K562 (cell line): ENCODE results near the genes OR10H5 and CYP4F2.

GRCh38 chr19:15295162-15295683 lies 37.1 kb downstream of the BRD4 start:
- RAMPAGE, long total RNA: no peak
- RRBS: no CpG with 5 or more reads among the region's 7 CpGs
PRO-cap:
- standard: no peak
- CoPRO, capped RNA only, 2 experiments: no peak in any of the 2 experiments
- CoPRO, capped and uncapped RNA, 2 experiments: no peak in any of the 2 experiments
- CoPRO, uncapped RNA only, 2 experiments: peak in 1 of 2 experiments; most common minus-strand start chr19:15295325 (in 1)
CAGE:
- cytosol, long polyA plus RNA: no peak
- long polyA plus RNA: no peak
- nucleolus, long total RNA: no peak
- nucleus, long polyA plus RNA: no peak

- RAMPAGE, long total RNA: no peak
- RRBS: 95% methylated on average over 1 of the region's 11 CpGs
PRO-cap:
- standard: no peak
- CoPRO, capped RNA only, 2 experiments: no peak in any of the 2 experiments
- CoPRO, capped and uncapped RNA, 2 experiments: no peak in any of the 2 experiments
- CoPRO, uncapped RNA only, 2 experiments: peak in 1 of 2 experiments; most common minus-strand start chr19:15299244 (in 1)
CAGE:
- cytosol, long polyA plus RNA: no peak
- long polyA plus RNA: no peak
- nucleolus, long total RNA: no peak
- nucleus, long polyA plus RNA: no peak
These were observed 33.0 kb downstream of the BRD4 start for GRCh38 chr19:15299072-15300044.

DNA sequence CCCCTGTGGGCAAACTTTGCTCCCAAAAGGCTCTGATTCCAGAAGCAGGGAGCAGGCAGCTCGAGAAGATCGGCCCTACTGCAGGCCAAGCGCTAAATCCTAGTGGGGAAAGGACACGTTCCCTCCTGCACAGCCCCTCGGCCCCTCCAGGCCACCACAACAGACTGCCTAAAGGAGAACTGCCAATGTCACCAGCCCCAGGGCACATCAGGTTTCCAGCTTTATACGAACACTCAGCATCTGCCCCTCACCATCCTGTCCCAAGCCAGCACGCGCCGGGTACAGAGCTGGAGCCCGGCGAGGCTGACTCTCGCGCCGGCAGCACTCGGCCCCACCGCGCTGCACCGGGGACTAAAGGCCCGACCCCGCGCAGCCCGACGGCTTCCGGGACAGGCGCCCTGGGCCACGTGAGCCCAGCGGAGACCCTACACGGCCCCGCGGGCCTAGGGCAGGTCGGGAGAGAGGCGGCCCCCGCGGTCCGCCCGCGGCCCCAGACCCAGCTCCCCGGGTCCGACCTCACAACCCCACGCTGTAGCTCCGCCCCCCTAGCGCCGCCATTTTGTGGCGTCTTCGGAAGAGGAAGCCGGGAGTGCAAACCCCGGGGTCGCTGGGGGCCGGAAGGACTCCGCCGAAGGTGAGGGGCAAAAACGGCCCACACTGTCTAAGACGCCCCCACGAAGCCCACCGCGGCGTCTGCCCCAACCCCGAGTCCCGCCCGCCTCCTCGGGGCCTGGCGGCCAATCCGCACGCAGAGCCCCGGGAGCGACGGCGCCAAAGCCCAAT lies 621 bp downstream of the AKAP8 start:
- RAMPAGE, long total RNA: no peak
- RRBS: 2% methylated on average over 19 of the region's 68 CpGs
PRO-cap:
- standard: bidirectional peak, plus-strand start at position 594 of the sequence, minus-strand start at position 533 of the sequence
- CoPRO, capped RNA only, 2 experiments: peak in 2 of 2 experiments; most common plus-strand start position 589 of the sequence (in 2); most common minus-strand start position 494 of the sequence (in 1)
- CoPRO, capped and uncapped RNA, 2 experiments: peak in 2 of 2 experiments; most common plus-strand start position 589 of the sequence (in 2); most common minus-strand start position 458 of the sequence (in 1)
- CoPRO, uncapped RNA only, 2 experiments: no peak in any of the 2 experiments
CAGE:
- cytosol, long polyA plus RNA: no peak
- long polyA plus RNA: no peak
- nucleolus, long total RNA: no peak
- nucleus, long polyA plus RNA: no peak

DNA sequence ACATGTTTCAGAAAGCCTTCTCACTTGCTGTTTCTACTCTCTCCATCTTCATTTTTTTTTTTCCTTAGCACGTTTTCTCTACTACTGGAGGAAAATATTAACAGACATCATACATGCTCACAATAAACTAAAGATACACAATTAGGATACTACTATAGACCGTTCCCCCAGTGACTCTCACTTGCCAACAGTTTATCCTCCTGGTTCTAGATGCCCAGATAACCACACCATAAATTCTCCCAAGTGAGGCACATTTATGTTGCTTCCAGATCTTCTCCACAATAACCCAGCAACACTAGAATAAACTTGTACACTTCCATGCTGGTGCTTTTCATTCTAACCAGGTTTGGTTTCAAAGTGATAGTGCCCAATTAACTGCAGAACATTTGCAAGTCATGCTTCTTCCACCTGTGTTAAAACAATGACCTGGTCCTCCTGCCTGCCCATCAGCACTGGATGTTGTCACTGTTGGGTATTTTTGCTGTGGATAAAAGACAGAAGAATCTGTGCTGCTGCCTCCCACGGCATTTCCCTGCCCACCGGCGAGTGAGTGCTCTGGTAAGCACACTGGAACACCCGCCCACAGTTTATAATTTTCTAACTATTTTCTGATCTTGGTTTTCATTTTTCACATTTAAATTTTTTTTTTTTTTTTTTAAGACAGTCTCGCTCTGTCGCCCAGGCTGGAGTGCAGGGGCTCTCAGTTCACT lies 2.1 kb upstream of the AKAP8 start:
- RAMPAGE, long total RNA: no peak
- RRBS: no CpG with 5 or more reads among the region's 8 CpGs
PRO-cap:
- standard: no peak
- CoPRO, capped RNA only, 2 experiments: no peak in any of the 2 experiments
- CoPRO, capped and uncapped RNA, 2 experiments: no peak in any of the 2 experiments
- CoPRO, uncapped RNA only, 2 experiments: no peak in any of the 2 experiments
CAGE:
- cytosol, long polyA plus RNA: no peak
- long polyA plus RNA: no peak
- nucleolus, long total RNA: no peak
- nucleus, long polyA plus RNA: no peak

- RAMPAGE, long total RNA: no peak
- RRBS: no CpG with 5 or more reads among the region's 6 CpGs
PRO-cap:
- standard: no peak
- CoPRO, capped RNA only, 2 experiments: no peak in any of the 2 experiments
- CoPRO, capped and uncapped RNA, 2 experiments: no peak in any of the 2 experiments
- CoPRO, uncapped RNA only, 2 experiments: no peak in any of the 2 experiments
CAGE:
- cytosol, long polyA plus RNA: no peak
- long polyA plus RNA: no peak
- nucleolus, long total RNA: no peak
- nucleus, long polyA plus RNA: no peak
These were observed at the start of gene OR10H5 for GRCh38 chr19:15787409-15787735. Gene OR10H5, plus strand, starts transcription at chr19:15787661.

- RAMPAGE, long total RNA: no peak
- RRBS: no CpG with 5 or more reads among the region's 4 CpGs
PRO-cap:
- standard: unidirectional peak, minus-strand start at chr19:15898074
- CoPRO, capped RNA only, 2 experiments: no peak in any of the 2 experiments
- CoPRO, capped and uncapped RNA, 2 experiments: no peak in any of the 2 experiments
- CoPRO, uncapped RNA only, 2 experiments: no peak in any of the 2 experiments
CAGE:
- cytosol, long polyA plus RNA: no peak
- long polyA plus RNA: no peak
- nucleolus, long total RNA: no peak
- nucleus, long polyA plus RNA: no peak
These were observed at the start of gene CYP4F2 for GRCh38 chr19:15897903-15898415. Gene CYP4F2, minus strand, starts transcription at chr19:15898074.

DNA sequence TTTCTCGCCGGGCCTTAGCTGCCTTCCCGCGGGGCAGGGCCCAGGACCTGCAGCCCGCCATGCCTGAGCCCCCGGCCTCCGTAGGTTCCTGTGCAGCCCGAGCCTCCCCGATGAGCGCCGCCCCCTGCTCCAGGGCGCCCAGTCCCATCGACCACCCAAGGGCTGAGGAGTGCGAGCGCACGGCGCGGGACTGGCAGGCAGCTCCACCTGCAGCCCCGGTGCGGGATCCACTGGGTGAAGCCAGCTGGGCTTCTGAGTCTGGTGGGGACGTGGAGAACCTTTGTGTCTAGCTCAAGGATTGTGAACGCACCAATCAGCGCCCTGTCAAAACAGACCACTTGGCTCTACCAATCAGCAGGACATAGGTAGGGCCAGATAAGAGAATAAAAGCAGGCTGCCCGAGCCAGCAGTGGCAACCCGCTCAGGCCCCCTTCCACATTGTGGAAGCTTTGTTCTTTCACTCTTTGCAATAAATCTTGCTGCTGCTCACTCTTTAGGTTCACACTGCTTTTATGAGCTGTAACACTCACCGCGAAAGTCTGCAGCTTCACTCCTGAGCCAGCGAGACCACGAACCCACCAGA lies 2.1 kb upstream of the CYP4F2 start:
- RAMPAGE, long total RNA: no peak
- RRBS: 27% methylated on average over 2 of the region's 29 CpGs
PRO-cap:
- standard: unidirectional peak, plus-strand start at position 415 of the sequence
- CoPRO, capped RNA only, 2 experiments: no peak in any of the 2 experiments
- CoPRO, capped and uncapped RNA, 2 experiments: no peak in any of the 2 experiments
- CoPRO, uncapped RNA only, 2 experiments: no peak in any of the 2 experiments
CAGE:
- cytosol, long polyA plus RNA: no peak
- long polyA plus RNA: no peak
- nucleolus, long total RNA: no peak
- nucleus, long polyA plus RNA: no peak

- RAMPAGE, long total RNA: no peak
- RRBS: no CpG with 5 or more reads among the region's 5 CpGs
PRO-cap:
- standard: no peak
- CoPRO, capped RNA only, 2 experiments: no peak in any of the 2 experiments
- CoPRO, capped and uncapped RNA, 2 experiments: no peak in any of the 2 experiments
- CoPRO, uncapped RNA only, 2 experiments: no peak in any of the 2 experiments
CAGE:
- cytosol, long polyA plus RNA: no peak
- long polyA plus RNA: no peak
- nucleolus, long total RNA: no peak
- nucleus, long polyA plus RNA: no peak
These were observed 53.2 kb downstream of the OR10H4 start for GRCh38 chr19:16001985-16002506.

- RAMPAGE, long total RNA: no peak
- RRBS: no CpG with 5 or more reads among the region's 7 CpGs
PRO-cap:
- standard: no peak
- CoPRO, capped RNA only, 2 experiments: no peak in any of the 2 experiments
- CoPRO, capped and uncapped RNA, 2 experiments: no peak in any of the 2 experiments
- CoPRO, uncapped RNA only, 2 experiments: no peak in any of the 2 experiments
CAGE:
- cytosol, long polyA plus RNA: no peak
- long polyA plus RNA: no peak
- nucleolus, long total RNA: no peak
- nucleus, long polyA plus RNA: no peak
These were observed 928 bp upstream of the TPM4 start for GRCh38 chr19:16075391-16075743.

- RAMPAGE, long total RNA: no peak
- RRBS: no CpG with 5 or more reads among the region's 8 CpGs
PRO-cap:
- standard: no peak
- CoPRO, capped RNA only, 2 experiments: no peak in any of the 2 experiments
- CoPRO, capped and uncapped RNA, 2 experiments: no peak in any of the 2 experiments
- CoPRO, uncapped RNA only, 2 experiments: peak in 1 of 2 experiments; most common plus-strand start chr19:16093558 (in 1)
CAGE:
- cytosol, long polyA plus RNA: no peak
- long polyA plus RNA: no peak
- nucleolus, long total RNA: no peak
- nucleus, long polyA plus RNA: no peak
These were observed 17.3 kb downstream of the TPM4 start for GRCh38 chr19:16093486-16094037.

- RAMPAGE, long total RNA: no peak
- RRBS: no CpG with 5 or more reads among the region's 7 CpGs
PRO-cap:
- standard: unidirectional peak, minus-strand start at chr19:16112883
- CoPRO, capped RNA only, 2 experiments: no peak in any of the 2 experiments
- CoPRO, capped and uncapped RNA, 2 experiments: no peak in any of the 2 experiments
- CoPRO, uncapped RNA only, 2 experiments: no peak in any of the 2 experiments
CAGE:
- cytosol, long polyA plus RNA: no peak
- long polyA plus RNA: no peak
- nucleolus, long total RNA: no peak
- nucleus, long polyA plus RNA: no peak
These were observed 898 bp downstream of the RAB8A start for GRCh38 chr19:16112460-16113114.

GRCh38 chr19:16216876-16217515 lies 19.3 kb downstream of the AP1M1 start:
- RAMPAGE, long total RNA: no peak
- RRBS: no CpG with 5 or more reads among the region's 10 CpGs
PRO-cap:
- standard: no peak
- CoPRO, capped RNA only, 2 experiments: no peak in any of the 2 experiments
- CoPRO, capped and uncapped RNA, 2 experiments: no peak in any of the 2 experiments
- CoPRO, uncapped RNA only, 2 experiments: no peak in any of the 2 experiments
CAGE:
- cytosol, long polyA plus RNA: no peak
- long polyA plus RNA: no peak
- nucleolus, long total RNA: no peak
- nucleus, long polyA plus RNA: no peak

DNA sequence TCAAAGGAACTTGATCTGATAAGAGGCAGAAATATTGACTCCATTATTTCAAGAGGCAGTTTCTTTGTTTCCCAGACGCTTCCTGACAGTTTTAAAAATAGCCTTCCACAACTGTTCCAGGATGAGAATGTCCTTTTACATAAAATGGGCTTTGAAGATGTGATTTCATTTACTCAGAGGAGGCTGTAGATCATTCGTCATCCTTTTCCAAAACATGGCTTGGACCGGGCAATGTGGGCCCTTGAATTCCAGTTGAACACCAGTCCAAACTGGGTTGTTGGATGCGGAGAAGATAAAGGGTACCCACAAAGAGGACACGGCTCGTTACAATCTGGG lies 23.2 kb downstream of the KLF2 start:
- RAMPAGE, long total RNA: no peak
- RRBS: no CpG with 5 or more reads among the region's 6 CpGs
PRO-cap:
- standard: no peak
- CoPRO, capped RNA only, 2 experiments: no peak in any of the 2 experiments
- CoPRO, capped and uncapped RNA, 2 experiments: no peak in any of the 2 experiments
- CoPRO, uncapped RNA only, 2 experiments: no peak in any of the 2 experiments
CAGE:
- cytosol, long polyA plus RNA: no peak
- long polyA plus RNA: no peak
- nucleolus, long total RNA: no peak
- nucleus, long polyA plus RNA: no peak

DNA sequence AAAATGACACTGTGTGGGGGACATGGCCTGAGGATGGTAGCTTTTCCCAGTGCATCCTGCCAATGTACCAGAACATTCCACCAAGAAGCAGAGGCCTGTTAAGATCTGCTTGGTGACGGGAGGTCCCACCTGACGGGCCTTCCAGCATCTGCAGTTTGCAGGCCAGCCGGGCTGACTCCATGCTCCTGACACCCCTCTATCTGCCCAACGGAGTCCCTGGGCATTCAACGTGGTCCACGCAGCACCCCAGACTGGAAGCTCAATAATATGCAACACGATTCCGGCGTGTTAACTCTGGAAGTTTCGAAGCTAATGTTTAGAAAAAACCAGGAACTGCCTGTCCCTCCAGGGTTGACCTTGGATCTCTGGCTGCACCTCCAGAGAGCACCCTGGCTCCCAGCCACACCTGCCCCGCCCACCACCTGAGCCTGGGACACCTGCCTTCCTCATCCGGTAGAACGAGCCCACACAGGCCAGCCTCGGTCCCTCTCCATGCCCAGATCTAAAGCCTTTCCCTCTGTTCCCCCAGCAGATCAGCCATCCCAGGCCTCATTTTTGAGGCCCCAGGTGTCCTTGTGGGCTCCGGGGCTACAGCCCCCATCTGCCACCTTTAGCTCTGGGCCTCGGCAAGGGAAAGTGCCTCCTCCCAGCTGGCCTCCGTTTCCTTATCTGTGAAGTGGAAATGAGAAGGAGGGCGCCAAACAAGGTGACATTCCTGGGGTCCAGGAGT lies 38.5 kb downstream of the KLF2 start:
- RAMPAGE, long total RNA: no peak
- RRBS: no CpG with 5 or more reads among the region's 18 CpGs
PRO-cap:
- standard: no peak
- CoPRO, capped RNA only, 2 experiments: no peak in any of the 2 experiments
- CoPRO, capped and uncapped RNA, 2 experiments: no peak in any of the 2 experiments
- CoPRO, uncapped RNA only, 2 experiments: no peak in any of the 2 experiments
CAGE:
- cytosol, long polyA plus RNA: no peak
- long polyA plus RNA: no peak
- nucleolus, long total RNA: no peak
- nucleus, long polyA plus RNA: no peak

- RAMPAGE, long total RNA: no peak
- RRBS: 82% methylated on average over 5 of the region's 16 CpGs
PRO-cap:
- standard: no peak
- CoPRO, capped RNA only, 2 experiments: no peak in any of the 2 experiments
- CoPRO, capped and uncapped RNA, 2 experiments: no peak in any of the 2 experiments
- CoPRO, uncapped RNA only, 2 experiments: no peak in any of the 2 experiments
CAGE:
- cytosol, long polyA plus RNA: no peak
- long polyA plus RNA: no peak
- nucleolus, long total RNA: no peak
- nucleus, long polyA plus RNA: no peak
These were observed 42.7 kb downstream of the KLF2 start for GRCh38 chr19:16367159-16367918.

DNA sequence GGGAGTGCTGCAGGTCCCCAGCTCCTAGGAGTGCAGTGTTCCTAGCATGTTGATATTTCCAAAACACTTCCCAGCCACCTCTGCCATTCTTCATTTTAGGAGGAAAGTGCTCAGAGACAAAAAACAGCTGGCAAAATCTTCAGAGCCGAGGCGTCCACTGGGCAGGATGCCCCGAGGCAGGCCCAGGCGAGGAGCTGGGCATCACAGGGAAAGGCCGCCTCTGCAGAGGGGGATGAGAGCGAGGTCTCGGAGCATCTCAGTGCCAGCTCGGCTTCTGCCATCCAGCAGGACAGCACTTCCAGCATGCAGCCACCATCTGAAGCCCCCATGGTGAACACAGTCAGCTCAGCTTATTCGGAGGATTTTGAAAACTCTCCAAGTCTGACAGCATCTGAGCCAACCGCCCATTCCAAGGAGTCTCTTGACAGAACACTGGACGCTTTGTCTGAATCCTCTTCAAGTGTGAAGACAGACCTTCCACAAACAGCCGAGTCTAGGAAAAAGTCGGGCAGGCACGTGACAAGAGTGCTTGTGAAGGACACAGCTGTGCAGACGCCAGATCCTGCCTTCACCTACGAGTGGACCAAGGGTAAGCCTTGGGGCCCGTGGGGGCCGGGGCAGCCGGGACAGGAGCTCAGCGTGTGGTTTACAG lies 13.3 kb downstream of the C19orf44 start:
- RAMPAGE, long total RNA: no peak
- RRBS: no CpG with 5 or more reads among the region's 20 CpGs
PRO-cap:
- standard: no peak
- CoPRO, capped RNA only, 2 experiments: no peak in any of the 2 experiments
- CoPRO, capped and uncapped RNA, 2 experiments: no peak in any of the 2 experiments
- CoPRO, uncapped RNA only, 2 experiments: no peak in any of the 2 experiments
CAGE:
- cytosol, long polyA plus RNA: no peak
- long polyA plus RNA: no peak
- nucleolus, long total RNA: no peak
- nucleus, long polyA plus RNA: no peak

DNA sequence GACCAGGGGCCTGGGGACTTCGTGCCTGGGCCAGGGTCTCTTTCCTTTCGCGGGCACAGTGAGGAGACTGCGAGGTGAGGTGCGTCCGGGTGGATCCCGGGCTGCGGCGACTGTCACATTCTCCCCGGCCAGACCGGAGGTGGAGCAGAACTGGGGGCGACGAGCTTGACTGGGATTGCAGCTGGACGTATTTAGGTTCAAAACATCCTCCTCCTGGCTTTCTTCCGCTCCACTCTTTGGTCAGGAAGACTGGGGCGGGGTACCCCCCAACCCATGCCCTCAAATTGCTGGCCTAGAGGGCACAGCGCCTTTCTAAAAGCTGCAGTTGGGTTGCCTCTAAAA lies 502 bp upstream of the CHERP start:
- RAMPAGE, long total RNA: no peak
- RRBS: under 1% methylated on average over 4 of the region's 17 CpGs
PRO-cap:
- standard: bidirectional peak, plus-strand start at position 56 of the sequence, minus-strand start at position 112 of the sequence
- CoPRO, capped RNA only, 2 experiments: peak in 2 of 2 experiments; most common plus-strand start position 109 of the sequence (in 1); most common minus-strand start position 112 of the sequence (in 2)
- CoPRO, capped and uncapped RNA, 2 experiments: no peak in any of the 2 experiments
- CoPRO, uncapped RNA only, 2 experiments: no peak in any of the 2 experiments
CAGE:
- cytosol, long polyA plus RNA: no peak
- long polyA plus RNA: no peak
- nucleolus, long total RNA: no peak
- nucleus, long polyA plus RNA: no peak

- RAMPAGE, long total RNA: no peak
- RRBS: no CpG with 5 or more reads among the region's 12 CpGs
PRO-cap:
- standard: no peak
- CoPRO, capped RNA only, 2 experiments: no peak in any of the 2 experiments
- CoPRO, capped and uncapped RNA, 2 experiments: no peak in any of the 2 experiments
- CoPRO, uncapped RNA only, 2 experiments: no peak in any of the 2 experiments
CAGE:
- cytosol, long polyA plus RNA: no peak
- long polyA plus RNA: no peak
- nucleolus, long total RNA: no peak
- nucleus, long polyA plus RNA: no peak
These were observed 6.1 kb downstream of the SLC35E1 start for GRCh38 chr19:16566097-16566599.